AG10803 (cell line): ENCODE measurements around the gene TPCN2.

GRCh38 chr11:69048531-69049001 is at the start of gene TPCN2:
TPCN2 (plus strand) TSS chr11:69048932.
- RRBS = no CpG with 5 or more reads among the region's 25 CpGs

GRCh38 chr11:69295144-69296067 is 1.5 kb downstream of the MYEOV start:
- RRBS = 96% methylated on average over 7 of the region's 34 CpGs

GRCh38 chr11:69296612-69296982 is 2.6 kb downstream of the MYEOV start:
- RRBS = no CpG with 5 or more reads among the region's 6 CpGs

DNA sequence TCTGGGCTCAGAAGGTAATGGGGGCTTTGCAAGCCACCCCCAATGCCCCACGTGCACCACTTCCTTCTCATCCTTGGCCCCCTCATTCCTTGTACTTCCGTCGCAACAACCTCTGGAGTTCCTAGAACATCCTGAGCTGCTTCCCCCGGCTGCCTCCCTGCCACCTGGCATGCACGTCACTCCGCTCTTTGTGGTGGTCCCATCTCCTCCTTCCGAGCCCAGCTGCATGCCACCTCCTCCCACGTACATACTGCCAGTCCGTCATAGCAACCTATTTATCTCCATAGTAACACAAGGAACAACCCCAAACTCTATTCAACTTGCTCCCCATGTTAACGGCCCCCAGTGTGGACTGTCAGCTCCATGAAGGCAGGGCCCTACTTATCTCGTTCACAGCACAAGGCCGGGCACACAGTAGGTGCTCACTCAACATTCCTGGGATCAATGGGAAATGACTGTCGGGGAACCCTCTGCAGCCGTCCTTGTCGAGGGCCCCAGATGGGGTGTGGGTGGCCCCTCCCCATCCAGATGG is 4.0 kb downstream of the MYEOV start:
- RRBS = no CpG with 5 or more reads among the region's 15 CpGs

DNA sequence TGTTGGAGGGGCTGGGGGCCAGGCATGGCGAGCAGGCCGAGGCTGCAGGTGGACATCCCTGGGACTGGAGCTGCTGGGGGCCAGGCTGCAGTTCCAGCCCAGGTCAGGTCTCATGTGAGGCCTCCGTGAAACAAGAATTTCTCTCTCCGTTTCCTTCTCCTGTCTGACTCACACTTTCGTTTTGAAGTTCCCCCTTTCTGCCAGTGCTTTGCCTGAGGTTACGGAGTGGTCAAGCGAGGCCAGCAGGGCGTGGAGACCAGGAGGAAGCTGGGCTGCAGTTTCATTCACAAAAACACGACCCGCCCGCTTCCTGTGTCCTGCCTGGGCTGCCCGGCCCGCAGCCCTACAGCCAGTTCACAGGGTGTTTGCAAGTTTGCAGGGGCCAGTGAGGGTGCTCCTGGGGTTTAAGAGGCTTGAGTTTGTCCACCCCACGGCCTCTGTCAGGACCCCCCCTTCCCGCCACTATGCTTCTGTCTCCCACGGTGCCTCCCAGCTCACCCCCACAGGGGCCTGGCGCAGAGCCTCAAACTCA is 4.6 kb downstream of the MYEOV start:
- RRBS = no CpG with 5 or more reads among the region's 17 CpGs

- RRBS = no CpG with 5 or more reads among the region's 3 CpGs
Measured at GRCh38 chr11:69348336-69348882, 54.5 kb downstream of the MYEOV start.

GRCh38 chr11:69401562-69402126 is 107.7 kb downstream of the MYEOV start:
- RRBS = no CpG with 5 or more reads among the region's 9 CpGs

GRCh38 chr11:69427556-69427818 is 133.5 kb downstream of the MYEOV start:
- RRBS = no CpG with 5 or more reads among the region's 2 CpGs

DNA sequence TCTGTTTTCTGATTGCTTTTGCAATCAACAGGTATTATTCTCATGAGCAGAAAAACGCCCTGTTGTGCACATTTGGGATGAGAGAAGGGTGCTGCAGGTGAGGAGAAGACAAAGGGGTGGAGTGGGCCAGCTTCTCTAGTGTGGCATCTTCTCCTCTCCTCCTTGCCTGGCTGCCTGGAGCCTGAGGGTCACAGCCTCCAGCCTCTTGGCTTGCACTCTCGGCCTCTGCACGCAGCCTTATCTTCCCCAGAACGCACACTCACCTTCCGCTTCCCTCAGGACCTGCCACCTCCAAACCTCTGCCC is 161.6 kb upstream of the CCND1 start:
- RRBS = no CpG with 5 or more reads among the region's 5 CpGs

- RRBS = under 1% methylated on average over 30 of the region's 67 CpGs
Measured at GRCh38 chr11:69636087-69636993, 4.6 kb upstream of the CCND1 start.

GRCh38 chr11:69637613-69638051 is 3.3 kb upstream of the CCND1 start:
- RRBS = 6% methylated on average over 6 of the region's 39 CpGs

GRCh38 chr11:69643777-69644099 is 2.8 kb downstream of the CCND1 start:
- RRBS = no CpG with 5 or more reads among the region's 17 CpGs

DNA sequence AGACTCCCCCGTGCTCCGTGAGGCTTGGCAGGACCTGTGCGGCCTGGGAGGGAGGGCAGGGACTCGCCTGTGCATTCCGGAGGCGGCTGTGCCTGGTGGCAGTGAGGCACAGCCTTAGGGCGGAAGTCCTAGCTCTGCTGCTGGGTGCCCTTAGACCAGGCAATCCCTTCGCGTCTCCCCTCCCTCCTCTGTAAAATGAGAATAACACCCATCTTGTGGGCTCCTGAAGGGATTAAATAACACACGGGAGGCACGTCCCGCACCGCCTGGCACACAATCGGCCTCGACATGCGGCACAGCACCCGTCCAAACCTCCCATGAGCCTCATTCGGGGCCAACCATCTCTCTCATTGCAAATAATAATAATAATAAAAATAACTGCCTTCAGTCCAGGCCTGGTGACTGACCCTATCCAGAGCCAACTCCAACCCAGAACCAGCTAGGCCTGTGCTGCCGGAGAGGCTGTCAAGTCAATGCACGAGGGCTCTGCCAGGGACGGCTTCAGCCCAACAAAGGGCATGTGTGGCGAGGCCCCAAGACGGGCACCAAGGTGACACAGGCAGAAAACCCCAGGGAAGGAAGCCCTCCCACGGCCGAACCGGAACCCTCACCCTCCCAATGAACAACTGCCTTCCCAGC is 8.2 kb downstream of the LTO1 start:
- RRBS = no CpG with 5 or more reads among the region's 26 CpGs

DNA sequence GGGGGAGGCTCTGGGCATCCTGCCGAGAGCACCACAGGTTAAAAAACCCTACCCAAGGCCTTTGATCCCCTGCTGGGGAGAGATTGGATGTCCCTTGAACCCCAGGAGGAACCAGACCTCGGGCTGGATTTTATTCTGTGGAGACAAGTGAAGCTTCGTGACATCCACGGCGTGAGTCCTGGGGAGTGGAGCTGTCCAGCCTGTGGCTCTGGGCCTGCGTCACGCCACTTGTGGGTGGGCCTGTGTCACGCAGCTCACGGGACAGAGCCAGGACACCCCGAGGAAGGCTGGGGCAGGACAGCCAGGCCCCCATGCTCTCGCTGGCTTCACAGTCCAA is 102.3 kb upstream of the FGF3 start:
- RRBS = no CpG with 5 or more reads among the region's 11 CpGs

GRCh38 chr11:70029225-70029920 is 48.7 kb upstream of the ANO1 start:
- RRBS = no CpG with 5 or more reads among the region's 12 CpGs

- RRBS = no CpG with 5 or more reads among the region's 17 CpGs
Measured at GRCh38 chr11:70048342-70049548, 29.4 kb upstream of the ANO1 start.

DNA sequence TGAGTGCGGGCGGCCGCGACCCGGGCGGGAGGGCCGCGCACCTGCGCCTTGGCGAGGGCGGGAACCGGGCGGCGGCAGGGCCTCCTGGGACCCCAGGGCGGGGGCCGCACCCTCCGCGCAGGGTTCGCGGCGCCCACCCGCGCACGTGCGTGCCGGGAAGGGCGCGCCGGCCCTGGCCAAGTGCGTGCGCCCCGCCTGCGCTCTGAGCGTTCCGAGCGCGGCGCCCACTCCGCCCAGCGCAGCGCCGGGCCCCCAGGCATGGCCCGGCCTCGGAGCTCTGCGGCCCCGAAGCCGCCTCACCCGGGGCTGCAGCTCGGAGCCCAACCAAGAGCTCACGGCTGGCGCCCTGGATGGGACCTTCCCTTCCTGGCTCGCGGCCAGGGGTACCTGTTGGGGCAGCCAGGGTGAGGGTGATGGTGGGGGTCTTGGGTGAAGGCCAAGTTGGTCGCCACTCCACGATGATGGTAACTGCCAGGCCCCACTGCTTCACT is 644 bp downstream of the ANO1 start:
- RRBS = 3% methylated on average over 42 of the region's 55 CpGs

GRCh38 chr11:70111161-70111987 is 33.3 kb downstream of the ANO1 start:
- RRBS = 9% methylated on average over 1 of the region's 29 CpGs

DNA sequence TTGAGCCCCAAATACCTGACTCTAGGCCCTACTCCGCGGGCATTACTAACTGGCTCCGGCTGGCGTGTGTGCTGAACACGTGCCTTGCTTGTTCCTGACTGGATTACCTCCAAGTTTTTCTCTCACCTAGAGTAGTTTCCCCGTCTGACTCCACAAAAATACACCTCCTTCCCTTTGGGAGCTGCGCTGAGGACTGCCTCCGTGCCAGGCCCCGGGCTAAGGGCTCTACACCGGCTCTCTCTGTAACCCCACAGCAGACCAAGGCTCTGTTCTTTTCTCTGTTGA is 61.7 kb downstream of the ANO1 start:
- RRBS = no CpG with 5 or more reads among the region's 10 CpGs

GRCh38 chr11:70270960-70271733 is 657 bp downstream of the PPFIA1 start:
- RRBS = 3% methylated on average over 28 of the region's 67 CpGs